Paraaortic lymph node (tissue), 1 donor: ENCODE measurements around a stretch of chr14.

DNA sequence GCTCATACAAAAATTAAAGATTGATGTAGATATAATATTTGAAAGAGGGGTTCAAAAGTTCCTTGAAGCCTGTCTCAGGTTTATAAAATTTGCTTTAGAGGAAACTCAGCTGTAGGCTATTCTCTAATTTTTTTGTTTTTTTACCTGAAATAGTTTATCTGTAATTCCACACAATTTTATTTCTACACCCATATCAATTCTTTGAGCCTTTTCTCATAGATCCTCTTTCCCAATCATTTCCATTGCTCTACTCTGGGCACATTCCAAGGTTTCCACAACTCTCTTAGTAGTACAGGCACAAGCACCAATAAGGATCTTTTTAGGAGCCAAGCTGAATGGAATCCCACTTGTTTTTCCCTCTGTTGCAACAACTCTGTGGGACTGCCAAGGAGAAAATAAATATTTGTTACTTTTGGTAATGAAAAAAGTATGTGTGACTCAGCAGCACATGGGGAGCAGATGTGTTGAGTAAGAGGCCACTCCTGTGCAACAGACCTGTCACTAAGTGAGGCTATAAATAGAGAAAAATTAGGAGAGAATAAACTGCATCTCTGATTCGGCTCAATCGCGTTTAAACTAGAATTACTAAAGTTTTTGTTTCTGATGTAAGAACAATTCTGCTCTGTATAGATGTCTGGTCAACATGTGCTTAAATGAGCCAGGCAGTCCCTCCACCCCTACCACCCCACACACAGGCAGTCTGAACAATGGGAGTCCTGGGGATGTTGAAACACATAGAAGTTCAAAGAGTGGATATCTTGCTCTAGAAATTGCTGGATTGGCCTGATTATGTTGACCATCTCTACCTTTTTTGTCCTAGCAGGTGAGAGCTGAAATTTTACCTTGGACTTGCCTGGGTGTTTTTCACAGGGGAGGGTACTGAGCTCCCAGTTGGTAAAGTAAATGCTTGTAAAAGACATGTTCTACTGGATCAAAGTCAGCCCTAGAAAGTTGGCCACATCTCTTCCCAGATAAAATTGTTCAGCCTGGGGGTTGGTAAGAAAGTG lies 244.2 kb upstream of the NOVA1 start:
- PRO-cap: no peak

- PRO-cap: no peak
These were observed 297.5 kb upstream of the PRKD1 start for GRCh38 chr14:30225159-30225603.

DNA sequence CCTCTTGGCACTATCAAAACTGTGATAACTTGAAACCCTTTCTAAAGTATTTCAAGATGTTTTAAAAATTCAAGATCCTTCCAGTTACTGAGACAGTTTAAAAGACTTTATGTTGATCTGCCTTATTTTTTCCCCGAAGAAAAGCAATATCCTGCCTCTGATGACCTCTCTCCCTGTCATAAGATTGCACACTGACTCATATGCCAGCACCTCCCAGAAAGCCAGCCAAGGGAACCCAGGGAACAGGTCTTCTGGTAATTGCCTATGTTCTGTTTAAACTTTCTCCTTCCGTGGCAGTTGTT lies 300.2 kb upstream of the PRKD1 start:
- PRO-cap: no peak

- PRO-cap: no peak
These were observed 696 bp downstream of the G2E3 start for GRCh38 chr14:30559559-30560148.

DNA sequence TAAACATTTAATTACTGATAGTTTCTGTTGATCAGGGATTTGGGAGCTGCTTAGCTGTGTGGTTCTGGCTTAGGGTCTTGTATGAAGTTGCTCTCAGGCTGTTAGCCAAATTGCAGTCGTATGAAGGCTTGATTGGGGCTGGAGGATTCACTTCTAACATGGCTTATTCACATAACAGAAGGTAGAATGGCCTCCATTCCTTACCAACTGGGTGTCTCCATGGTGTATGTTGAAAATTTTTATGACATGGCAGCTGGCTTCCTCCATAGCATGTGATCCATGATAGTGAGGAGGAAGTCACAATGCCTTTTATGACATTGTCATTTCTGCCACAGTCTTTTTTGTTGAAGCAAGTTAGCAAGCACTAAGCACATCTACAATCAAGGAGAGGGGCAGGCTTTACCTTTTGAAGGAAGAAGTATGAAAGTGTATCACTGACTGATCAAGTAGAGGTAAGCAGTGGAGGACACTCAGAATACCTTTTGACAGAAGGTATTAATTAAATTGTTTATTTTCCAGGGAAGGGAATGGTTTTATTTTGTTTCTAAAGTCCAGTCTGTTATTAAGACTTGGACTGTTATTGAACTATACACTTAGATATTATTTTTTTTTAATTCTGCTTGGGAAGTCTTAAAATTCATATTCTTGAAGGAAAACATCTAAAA lies 18.6 kb downstream of the G2E3 start:
- PRO-cap: no peak

DNA sequence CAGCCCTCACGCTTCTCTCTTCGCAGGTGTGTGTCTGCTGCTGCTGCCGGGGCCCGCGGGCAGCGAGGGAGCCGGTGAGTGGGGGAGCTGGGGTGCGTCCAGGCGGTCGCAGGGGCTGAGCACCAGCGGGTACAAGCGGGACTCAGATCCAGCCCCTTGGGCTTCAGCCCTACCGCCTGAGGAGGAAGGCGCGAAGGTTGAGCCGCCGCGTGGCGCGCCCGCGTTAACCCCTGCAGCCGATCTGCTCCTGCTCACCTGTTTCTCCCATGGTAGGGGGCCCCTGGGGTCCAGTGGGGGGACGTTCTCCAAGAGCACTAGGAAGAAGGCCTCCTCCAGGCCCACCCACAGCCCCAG lies 648 bp downstream of the COCH start:
- PRO-cap: no peak

GRCh38 chr14:31000479-31001154 lies 24.8 kb upstream of the AP4S1 start:
- PRO-cap: no peak

GRCh38 chr14:31134715-31135240 lies 72.8 kb downstream of the HECTD1 start:
- PRO-cap: no peak

- PRO-cap: no peak
These were observed 99.0 kb downstream of the HEATR5A start for GRCh38 chr14:31321312-31321729.

DNA sequence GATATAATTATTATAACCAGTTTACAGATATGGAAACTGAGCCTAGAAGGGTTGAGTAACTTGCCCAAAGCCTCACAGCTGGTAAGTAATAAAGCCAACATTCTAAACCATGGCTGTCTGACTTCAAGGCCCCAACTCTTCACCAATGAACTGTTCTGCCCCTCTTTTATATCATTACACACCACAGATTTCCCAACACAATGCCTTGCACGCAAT lies 222.6 kb upstream of the ARHGAP5 start:
- PRO-cap: no peak

- PRO-cap: no peak
These were observed 183.9 kb upstream of the ARHGAP5 start for GRCh38 chr14:31892901-31893894.

DNA sequence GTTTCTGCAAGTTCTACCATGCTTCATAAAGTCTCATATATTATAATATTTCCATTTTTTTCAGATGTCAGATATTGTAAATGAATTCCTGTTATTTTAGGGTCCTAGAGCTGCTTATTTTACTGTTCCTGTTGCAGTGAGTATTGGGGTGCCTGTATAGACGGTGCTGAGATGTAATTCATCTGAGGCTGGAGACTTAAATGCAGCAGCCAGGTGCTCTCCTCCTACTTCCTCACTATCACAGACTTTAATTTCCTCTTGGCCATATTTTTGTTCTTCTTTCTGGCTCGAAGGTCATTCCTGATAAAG lies 141.9 kb upstream of the ARHGAP5 start:
- PRO-cap: no peak

GRCh38 chr14:32076035-32076731 lies 921 bp upstream of the ARHGAP5 start:
- PRO-cap: unidirectional peak, plus-strand start at chr14:32076122; bidirectional peak, plus-strand start at chr14:32076278, minus-strand start at chr14:32076253; bidirectional peak, plus-strand start at chr14:32076509, minus-strand start at chr14:32076285

- PRO-cap: no peak
These were observed 235.4 kb upstream of the NPAS3 start for GRCh38 chr14:32703138-32703832.

DNA sequence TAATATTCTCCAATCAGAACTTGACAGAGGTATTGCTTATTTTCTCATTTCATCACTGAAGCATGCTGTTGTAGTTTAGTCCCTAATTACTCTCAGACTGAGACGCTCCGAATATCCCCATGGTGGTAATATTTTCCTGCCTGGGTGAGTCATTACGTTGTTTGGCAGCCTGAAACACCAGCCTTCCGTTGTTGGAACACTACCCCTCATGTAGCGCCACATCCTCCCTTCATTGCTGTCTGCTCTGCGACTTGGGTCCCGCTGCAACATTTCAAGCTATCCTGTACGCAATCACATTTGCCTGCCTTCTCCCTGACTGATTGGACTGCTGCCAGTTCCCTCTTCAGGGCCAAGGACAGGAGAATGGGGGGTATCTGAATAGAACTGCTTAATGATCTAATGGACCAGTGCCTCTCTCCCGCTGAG lies 369.1 kb downstream of the NPAS3 start:
- PRO-cap: no peak

- PRO-cap: no peak
These were observed 274.8 kb downstream of the EGLN3 start for GRCh38 chr14:33676094-33676473.

DNA sequence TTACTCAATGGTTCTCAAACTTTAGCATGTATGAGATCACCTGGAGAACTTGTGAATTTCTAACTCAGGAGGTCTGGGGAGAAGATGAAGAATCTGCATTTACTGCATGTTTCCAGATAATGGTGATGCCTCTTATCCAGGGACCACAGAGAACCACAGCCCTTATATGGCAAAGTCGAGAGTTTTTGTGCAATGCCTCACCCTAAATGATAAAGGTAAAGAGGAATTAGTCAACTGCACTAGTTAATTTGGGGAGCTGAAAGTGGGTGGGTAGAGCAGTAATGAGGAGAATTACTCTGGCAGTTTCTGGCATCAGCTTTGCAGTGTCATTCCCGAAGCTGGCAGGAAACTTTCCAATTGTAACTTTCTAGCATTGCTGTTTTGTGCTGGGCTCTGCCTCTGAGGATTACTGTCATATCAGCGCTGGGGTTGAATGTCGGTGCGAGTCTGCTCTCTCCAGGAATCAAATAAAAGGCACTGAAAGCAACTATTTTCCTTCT lies 10.3 kb downstream of the EGLN3 start:
- PRO-cap: no peak

DNA sequence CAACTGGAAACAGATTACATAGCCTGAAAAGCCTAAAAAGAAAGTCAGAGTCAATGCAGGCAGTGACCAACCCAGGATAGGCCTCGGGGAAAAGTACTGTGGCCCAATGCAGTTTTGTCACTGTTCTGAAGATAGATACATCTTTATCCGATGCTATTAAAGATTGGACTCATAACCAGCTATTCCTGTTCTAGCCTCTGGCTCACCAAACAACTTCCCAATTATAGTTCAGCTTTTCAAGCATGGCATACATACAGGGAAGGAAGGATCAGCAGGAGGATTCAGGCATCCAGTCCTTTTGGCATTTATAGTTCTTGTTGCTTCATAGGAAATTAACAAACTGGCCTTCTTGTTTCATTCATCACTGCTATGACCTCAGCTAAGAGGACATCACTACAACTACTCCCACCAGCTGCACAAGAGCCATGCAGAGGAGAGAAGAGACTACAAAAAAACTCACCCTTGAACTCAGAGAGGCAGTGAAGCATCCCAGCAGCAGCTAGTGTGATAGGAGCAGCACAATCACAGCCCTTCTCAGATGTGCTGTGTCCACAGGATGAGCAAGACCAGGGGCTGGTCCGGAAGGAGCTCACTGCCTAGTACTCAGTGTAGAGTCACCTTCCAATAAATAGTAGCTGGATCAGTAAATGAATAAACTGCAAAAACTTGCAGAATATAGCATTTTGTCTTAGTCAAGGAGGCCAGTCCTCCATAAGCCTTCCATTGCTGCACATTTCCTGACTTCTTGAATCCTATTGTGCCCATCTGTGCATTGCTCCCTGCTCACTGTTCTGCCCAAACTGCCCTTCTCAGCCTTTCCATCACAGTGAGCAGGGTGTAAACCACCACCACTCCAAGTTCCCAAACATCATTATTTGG lies 100.4 kb downstream of the SPTSSA start:
- PRO-cap: no peak

GRCh38 chr14:34520594-34521154 lies 18.8 kb downstream of the EAPP start:
- PRO-cap: no peak

DNA sequence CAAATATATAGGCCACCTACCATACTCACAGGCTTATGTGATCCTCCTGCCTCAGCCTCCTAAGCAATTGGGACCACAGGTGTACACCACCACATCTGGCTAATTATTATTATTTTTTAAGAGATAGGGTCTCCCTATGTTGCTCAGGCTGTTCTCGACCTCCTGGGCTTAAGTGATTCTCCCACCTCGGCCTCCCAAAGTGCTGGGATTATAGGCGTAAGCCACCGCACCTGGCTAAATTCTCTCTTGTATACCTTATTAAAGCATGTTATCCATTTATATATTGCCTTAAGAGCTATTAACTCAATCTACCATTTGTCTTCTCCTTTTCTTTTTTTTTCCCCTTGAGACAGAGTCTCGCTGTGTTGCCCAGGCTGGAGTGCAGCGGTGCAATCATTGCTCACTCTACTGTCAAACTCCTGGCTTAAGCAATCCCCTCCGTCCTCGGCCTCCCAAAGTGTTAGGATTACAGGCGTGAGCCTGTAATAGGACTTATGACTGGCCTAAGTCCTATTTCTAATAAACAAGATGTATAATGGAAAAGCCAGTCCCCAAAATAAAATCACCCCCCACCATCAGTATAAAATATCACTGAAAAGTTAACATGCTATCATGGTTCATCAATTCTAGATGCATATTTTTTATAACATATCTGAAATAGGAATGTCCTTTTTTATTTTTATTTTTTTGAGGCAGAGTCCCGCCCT lies 14.5 kb downstream of the SNX6 start:
- PRO-cap: no peak